Measurements from ENCODE around the gene VGLL1.

GRCh38 chrX:136188604-136188914, 8.3 kb upstream of the FHL1 start:
- PRO-cap: no peak

DNA sequence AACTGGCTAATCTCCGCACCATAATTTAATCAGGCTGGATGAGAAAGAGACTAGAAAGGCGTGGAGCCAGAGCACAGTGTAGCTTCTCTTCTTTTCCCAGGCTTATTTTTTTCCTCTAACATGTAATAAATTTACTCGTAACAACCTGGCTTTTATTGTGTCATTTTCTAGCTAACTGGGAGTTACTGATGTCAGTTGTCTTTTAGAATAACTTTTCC, 1.5 kb upstream of the FHL1 start:
- PRO-cap: no peak

- PRO-cap: unidirectional peak, plus-strand start at chrX:136212665
These were observed 15.5 kb downstream of the FHL1 start for GRCh38 chrX:136212258-136212920.

DNA sequence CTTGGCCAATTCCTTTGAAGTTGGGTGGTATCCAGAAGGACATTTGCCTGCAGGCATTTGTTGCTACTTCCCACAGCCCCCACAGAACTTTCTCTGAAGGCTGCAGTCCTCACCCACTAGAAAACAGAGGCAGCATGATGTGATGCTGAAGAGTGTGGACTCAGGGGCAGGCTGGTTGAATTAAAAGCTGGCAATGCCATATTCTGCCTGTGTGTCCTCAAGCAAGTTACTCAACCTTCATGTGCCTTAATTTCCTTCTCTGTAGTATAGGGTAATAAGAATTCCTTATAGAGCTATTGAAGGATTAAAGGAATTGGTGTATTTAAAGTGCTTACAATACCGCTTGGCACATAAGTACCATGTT, 87.5 kb downstream of the ADGRG4 start:
- PRO-cap: no peak

GRCh38 chrX:136510936-136512109, 13.9 kb downstream of the HTATSF1 start:
- PRO-cap: no peak

- PRO-cap: no peak
These were observed at the start of gene VGLL1 for GRCh38 chrX:136531886-136532301. VGLL1 (plus strand) TSS chrX:136532215.

DNA sequence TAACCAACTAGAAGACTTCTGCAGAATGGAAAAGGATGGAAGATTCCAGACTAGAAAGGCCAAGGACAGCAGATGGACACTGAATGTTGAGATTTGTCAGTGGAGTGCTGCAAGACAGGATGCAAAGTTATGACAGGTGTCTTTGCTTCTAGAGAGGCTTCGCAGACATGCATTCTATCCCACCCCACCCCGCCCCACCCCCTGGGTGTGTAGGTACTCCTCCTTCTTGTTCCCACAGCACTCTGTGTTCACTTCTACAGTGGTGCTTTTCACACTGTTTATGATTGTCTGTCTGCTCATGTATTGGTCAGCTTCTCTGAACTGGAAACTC, 6.3 kb upstream of the CD40LG start:
- PRO-cap: no peak

- PRO-cap: no peak
These were observed 12.2 kb downstream of the ARHGEF6 start for GRCh38 chrX:136768368-136769102.

DNA sequence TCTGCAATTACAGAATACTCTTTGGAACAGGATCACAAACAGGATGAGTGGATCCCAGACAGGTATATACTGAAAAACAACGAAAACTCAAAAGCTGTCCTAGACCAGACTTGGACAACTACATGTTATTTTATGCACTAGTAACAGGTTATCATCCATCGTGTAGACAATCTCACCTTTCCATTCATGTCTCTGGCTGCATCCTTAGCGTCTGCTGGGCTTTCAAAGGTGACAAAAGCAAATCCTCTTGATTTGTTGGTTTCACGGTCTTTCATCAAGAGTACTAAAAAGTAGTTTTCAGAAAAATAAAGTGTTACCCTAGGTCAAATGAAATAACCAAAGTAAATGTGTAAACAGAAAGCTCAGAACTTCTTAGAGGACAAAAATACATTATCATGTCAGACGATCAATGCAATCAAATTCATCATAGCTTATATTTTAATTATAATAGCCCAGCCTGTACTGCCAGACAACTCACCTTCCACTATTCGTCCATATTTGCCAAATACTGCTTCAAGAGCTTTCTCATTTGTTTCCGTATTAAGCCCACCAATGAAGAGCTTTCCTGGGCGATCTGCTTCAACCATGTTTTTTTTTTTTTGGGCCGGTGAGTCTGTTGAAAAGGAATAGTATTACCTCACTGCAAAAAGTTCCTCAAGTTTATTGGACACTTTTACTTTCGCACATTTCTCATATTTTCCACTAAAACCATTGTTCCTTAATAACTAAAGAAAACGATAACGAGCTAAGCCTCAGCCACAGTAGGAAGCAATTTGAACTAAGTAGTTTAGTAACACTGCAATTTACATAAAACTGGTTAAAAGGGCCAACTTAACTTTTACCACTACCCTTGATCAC, 1.5 kb downstream of the RBMX start:
- PRO-cap: no peak

- PRO-cap: no peak
These were observed 291.7 kb upstream of the FGF13 start for GRCh38 chrX:139003234-139003535.

DNA sequence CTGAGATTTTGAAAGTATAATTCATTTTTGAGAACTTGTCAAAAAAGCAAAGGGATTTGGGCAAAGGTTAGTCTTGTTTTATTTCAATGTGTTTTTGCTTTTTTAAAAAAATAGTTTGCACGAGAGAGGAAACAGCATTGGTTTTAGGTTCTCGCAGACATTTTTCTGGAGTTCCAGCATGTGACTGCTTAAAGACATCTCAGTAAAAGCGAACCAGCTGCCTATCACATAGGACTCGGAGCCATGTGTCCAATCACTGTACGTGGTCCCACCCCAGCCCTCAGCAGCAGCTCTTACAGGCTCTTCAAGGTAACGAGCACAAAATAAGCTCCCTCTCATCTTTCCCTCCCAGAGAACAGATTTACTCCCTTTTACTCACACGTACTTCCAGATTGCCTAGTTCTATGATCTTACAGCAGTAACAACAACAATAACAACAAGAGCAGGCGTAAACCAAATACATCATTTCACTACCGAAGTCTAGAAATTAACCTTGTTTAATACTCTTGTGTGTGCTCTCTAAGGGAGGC, 68.7 kb downstream of the MCF2 start:
- PRO-cap: no peak

GRCh38 chrX:139691378-139691837, 16.6 kb downstream of the MCF2 start:
- PRO-cap: no peak

DNA sequence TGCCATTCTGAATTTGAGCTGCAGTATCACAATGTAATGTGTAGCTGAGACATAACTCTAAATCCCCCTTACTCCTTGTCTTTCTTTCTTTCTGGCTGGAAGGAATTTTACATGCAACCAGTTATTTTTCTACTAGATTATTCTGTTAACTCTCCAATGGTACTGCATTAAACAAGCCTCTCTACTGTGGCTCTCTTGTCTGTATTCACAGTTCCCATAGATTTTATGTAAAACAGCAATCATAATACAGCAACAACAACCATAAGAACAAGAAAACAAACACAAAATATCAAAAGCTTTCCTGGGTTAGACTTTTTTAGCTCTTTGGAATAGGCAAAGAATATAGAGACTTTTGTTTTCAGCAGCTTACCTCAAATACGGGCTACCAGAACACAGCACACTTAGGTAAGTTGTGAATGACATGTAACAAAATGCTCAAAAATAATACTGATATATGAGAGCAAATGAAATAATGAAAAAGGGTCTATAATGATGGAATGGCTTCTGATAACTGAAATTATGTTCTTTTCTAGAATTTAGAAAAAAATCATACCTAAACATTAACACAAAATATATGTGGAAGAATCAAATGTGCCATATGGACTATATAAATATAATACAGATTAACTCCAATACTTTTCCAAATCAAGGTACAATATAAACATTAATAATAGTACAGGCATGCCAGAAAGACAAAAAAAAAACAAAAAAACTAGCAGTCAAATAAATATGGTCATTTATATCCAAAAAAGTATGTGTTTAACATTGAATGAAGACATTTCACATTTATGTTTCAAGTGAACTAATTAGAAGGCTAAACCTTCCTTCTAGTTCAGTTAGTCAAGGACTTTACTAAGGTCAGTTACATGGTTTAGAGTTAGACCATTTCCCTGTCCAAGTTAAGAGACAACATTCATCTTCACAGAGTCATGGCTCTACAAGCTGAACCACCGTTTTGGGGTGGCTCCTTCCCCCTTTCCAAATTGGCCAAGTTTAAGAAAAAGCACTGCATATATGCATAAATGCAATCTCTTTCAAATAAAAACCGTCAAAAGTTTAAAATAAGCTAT, 19.3 kb upstream of the MCF2 start:
- PRO-cap: no peak

DNA sequence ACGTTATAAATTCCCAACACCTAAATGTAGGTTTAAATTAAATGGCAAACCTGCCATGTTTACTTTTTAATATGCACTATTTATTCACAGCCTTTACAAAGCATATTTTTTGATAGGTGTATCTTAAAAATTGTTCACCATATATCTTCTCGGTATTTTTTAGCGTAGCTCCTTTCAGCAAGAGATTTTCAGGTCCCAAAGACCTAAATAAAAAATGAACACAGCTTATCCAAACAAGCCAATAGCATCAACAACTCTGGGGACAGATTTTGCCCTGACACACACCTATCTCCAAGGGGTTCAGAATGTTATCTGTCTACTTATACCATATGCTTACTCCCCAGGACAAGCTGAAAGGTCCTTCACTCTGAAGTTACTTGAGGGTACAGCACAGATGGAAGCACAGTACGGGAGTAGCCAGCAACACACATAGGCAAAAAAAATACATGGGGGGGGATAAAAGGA, 90.6 kb upstream of the MCF2 start:
- PRO-cap: no peak

GRCh38 chrX:139881444-139882100, 51.3 kb downstream of the ATP11C start:
- PRO-cap: no peak

- PRO-cap: bidirectional peak, plus-strand start at chrX:139933611, minus-strand start at chrX:139933525
These were observed 560 bp upstream of the ATP11C start for GRCh38 chrX:139933360-139933865.

DNA sequence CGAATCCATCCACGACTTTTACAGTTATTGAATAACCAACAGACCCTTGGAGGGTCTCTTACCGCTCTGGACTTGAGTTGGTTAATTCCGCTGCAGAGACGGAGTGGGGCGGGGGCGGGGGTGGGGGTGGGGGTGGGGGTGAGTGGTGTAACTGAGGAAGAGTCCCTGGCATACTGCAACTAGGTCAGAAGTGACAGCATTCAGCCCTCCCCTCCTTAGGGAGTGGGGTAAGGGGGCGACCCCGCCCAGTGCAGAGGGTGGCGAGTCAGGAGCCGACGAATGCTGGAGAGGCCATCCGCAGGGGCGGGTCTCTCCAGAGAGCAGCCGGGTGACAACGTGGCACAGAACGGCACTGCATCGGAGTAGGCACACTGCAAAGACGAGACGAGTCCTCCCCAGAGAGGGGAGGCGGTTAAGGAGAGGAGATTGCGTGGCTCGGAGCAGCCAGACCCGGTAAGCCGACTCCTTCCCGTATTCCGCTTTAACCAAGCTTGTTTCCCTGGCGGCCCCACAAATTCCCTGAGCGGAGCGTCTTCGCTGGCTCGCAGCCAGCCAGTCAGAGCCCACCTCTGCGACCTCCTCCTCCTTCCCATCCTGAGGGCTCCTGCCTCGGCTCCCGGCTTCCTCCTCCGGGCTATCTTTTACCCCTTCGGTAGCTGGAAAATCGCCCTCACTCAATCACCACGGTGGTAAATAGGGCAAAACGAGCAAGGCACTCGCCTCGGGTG, 238.0 kb upstream of the SPANXB1 start:
- PRO-cap: no peak

- PRO-cap: no peak
These were observed 83.8 kb upstream of the SPANXB1 start for GRCh38 chrX:140918537-140919049.

- PRO-cap: no peak
These were observed 57.2 kb upstream of the SPANXB1 start for GRCh38 chrX:140945185-140945684.

DNA sequence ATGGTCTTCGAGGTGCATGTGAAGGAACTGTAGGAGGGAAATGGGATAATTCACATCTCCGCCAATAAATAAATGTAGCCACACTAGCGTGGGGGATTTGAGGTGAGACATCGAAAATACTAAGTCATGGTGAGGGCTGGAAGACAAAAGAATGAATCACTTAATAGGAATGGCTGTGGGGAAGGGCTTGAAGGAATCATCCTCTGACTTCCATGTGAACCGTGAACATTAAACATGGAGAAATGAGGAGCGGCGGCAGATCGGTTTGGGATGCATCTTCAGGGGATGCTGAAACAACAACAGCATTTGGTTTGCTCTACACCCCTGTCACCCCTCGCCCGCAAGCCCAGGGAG, 284 bp upstream of the SPANXB1 start:
- PRO-cap: no peak

Measured in penis (tissue), 1 donor.